Paraaortic lymph node (tissue), 1 donor: ENCODE results near the genes DDX23 and C1QL4.

- PRO-cap = bidirectional peak, plus-strand start at chr12:48852374, minus-strand start at chr12:48852163
These were observed at the start of gene DDX23 for GRCh38 chr12:48851861-48852979. TSS of gene DDX23 (minus strand) at chr12:48852163.

GRCh38 chr12:48883033-48884066, 17.7 kb upstream of the RND1 start:
- PRO-cap = no peak

GRCh38 chr12:48924373-48925290, 660 bp downstream of the FKBP11 start:
- PRO-cap = unidirectional peak, plus-strand start at chr12:48924797; bidirectional peak, plus-strand start at chr12:48925060, minus-strand start at chr12:48924917

DNA sequence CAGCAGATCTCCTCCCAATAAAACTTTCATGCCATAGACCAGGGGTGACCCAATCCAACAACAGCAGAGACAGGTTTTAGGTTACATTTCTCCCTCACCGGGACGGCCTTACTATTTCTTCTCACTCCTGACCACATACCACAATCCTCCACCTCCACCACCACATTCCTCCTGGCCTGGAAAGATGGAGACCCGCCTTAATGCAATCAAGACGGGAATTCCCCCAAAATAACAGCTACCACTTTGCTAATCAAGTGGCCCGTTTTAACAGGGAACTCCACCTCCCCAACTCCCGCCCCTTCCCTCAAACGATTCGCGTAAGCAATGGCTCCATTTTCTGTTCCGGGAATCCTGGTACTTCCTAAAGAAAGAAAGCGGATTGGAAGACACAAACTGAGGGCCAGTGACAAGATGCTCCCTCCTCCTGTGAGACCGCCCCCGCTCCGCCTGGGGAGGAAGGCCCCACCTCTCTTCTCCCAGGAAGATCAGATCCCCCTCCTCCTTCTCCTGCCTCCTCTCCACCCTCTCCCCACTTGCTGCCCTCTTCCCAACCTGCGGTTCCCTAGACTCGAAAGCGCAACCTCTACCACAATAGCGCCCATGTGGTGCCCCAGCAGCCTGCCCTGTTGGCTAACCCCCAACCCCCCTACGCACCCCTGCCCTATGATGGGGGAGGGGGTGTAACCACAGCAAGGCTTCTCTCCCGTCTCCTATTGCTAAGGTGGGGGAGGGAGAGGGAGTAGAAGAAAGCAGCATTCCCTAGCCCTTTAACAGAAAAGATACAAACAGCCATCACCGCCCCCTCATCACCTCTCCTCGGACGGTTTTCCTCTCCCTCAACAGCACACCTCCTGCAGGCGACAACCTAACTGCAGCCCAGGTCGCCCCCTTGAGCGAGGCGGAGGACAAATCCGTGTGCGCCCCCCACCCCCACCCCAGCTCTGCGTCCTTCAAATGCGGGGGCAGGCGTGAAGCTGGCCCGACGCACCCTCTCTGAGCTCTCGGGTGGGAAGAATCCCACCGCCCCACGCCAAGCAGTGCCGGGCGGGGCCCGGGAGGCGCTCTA, 779 bp downstream of the ARF3 start:
- PRO-cap = bidirectional peak, plus-strand start at position 550 of the sequence, minus-strand start at position 310 of the sequence

- PRO-cap = no peak
These were observed 7.4 kb downstream of the WNT1 start for GRCh38 chr12:48985444-48985914.

DNA sequence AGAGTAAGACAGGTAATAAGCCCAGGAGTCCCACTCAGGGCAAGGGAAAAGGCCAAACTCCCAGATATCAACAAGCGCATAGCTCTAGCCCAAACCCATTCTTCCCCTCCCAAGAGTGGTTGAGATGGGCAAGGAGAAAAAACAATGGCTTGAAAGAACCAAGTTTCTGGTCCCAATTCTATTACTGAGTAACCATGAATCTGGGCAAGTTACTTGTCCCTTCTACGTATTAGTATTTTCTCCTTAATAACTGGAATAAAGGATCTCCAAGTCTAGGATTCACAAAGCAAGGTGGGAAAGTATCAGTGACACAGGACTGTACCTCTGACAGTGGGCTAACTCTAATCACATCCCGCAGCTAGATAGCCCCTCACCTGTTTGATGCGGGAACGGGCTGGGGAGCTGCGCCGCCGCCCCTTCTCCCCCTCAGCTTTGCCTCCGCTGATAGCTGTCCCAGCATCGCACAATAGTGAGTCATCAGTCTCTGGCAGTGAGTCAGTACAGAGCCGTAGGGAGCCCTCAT, 11.2 kb downstream of the KMT2D start:
- PRO-cap = no peak

- PRO-cap = no peak
These were observed 2.7 kb downstream of the KMT2D start for GRCh38 chr12:49057696-49058524.

GRCh38 chr12:49097300-49097805, 2.8 kb upstream of the DHH start:
- PRO-cap = no peak

DNA sequence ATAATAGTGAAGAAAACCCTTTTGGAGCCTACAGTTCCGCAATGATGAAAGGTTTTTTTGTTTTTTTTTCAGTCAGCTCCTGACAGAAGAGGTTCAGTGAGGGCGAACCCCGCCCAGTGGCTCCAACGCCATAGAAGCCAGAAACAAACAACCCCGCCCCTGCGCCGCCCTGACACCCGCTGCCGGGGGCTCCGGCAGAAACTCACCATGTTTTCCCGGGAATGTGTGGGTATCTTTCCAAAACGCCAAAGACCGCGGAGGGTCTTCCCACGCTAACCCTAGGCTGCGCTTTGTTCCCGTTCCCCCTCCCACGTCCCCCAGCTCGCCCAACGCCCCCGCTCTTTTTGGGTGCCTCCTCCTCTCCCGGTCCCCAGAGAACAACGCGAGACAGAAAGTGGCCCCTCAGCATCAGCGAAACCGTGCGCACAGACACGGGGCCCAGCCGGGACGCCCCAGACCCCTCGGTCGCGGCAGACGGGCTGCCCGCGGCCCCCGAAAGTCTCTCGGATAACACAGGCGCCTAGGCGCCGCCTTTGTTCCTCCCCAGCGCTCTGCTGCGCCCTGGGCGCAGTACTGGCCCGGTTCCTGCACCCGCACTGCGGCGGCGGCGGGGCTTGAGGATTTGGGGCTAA, 553 bp downstream of the TUBA1A start:
- PRO-cap = unidirectional peak, plus-strand start at position 85 of the sequence; bidirectional peak, plus-strand start at position 172 of the sequence, minus-strand start at position 166 of the sequence; bidirectional peak, plus-strand start at position 380 of the sequence, minus-strand start at position 285 of the sequence; bidirectional peak, plus-strand start at position 570 of the sequence, minus-strand start at position 505 of the sequence

GRCh38 chr12:49269015-49270028, 4.4 kb downstream of the TUBA1C start:
- PRO-cap = no peak

GRCh38 chr12:49271645-49272502, 7.0 kb downstream of the TUBA1C start:
- PRO-cap = no peak

DNA sequence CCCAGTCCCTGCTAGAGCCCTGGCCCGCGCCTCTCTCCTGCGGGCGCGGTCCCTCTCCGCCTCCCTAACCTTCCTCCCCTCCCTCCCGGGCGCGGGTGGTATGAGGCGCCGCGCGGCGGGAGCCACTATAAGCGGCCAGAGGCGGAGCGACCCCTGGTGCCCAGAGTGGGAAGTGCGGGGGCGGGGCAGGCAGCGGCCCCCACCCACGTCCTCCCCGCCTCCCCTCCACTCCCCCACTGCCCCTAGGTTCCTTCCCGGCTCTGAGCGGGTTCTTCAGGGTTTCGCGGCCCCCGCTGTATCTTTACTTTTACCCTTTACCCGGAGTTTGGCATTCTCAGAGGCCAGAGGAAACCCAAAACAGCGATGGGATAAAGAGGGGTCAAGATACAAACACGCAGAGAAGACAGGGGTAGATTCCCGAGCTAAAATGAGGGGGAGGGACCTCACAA, at the start of gene C1QL4:
TSS of gene C1QL4 (minus strand) at position 102 of the 449 bp plus-strand sequence.
- PRO-cap = no peak

GRCh38 chr12:49600253-49600794, 5.1 kb downstream of the FAM186B start:
- PRO-cap = no peak

DNA sequence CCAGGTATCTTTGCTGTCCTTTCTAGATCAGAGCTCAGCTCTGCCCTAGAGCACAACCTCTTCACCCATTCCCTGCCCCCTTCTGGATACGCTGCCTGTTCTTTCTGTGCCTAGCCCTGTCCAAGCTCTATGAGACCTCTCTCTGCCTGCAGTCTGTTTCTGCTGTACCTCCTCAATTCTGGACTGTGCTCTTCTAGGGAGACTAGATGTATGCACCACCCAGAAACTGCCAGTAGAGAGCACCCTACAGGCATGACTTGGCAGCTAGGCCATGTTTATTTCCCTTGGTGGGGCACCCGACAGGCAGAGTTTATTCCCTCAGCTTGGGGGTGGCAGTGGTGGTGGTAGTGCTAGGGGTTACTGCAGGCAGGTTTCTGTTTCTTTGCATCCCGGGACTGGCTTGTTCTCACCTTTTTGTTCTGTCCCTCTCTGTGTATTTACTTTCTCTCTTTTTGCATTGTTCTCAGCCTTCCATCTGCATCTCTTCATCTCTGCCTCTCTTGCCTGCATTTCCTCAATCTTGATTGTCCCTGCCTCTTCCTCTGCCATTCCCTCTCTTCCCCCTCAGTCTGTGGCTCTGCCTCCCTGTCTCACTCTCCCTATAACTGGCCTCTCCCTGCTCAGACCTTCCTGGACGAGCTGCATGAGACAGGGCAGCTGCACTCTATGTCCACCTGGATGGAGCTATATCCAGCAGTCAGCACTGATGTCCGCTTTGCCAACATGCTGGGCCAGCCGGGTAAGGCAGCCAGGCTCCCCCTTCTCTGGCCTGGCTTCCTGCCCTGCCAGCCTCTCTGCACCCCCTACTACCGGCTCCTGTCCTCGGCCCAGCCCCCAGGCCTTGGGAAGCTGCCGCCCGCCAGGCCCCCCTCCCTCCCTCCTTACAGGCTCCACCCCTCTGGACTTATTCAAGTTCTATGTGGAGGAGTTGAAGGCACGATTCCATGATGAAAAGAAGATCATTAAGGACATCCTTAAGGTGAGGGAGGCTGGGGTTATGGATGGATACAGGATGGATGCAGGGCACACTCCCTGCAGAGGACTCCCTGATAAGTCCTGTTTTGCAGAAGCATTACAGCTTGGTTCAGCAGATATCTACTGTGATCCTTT, 13.8 kb downstream of the PRPF40B start:
- PRO-cap = no peak

DNA sequence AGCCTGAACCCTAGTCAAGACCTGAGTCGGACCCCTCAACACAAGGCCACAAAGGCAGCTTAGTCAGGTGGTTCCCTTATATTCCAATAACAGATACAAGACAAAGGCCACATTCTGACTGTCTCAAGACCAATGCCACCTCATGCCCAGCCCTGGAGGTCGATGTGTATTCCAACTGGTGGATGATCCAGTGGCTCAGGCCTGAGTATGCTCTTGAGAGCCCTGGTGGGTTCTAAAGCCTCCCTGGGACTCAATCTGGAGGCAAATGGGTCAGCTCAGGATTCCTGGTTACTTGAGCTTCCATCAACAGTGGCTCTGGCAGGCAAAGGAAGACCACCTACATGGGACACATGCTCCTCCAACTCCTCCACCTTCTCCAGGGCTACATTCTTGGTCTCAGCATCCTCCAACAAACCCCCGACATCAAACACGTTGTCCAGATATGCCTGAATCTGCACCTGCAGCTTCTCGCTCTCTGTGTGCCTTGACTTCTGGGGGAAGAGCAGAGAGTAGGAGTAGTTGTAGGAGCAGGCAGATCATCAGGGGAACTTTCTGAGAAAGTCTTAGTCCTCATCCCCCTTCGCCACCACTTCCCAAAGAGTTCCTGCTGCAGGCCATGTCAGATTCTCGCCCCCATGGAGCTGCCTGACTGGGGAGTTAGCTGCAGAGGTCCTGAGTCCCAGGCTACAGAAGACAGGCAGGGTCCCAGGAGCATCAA, 30.2 kb downstream of the PRPF40B start:
- PRO-cap = no peak

GRCh38 chr12:49669858-49670299, 37.3 kb downstream of the FMNL3 start:
- PRO-cap = no peak

GRCh38 chr12:49707677-49707985, 426 bp upstream of the FMNL3 start:
- PRO-cap = no peak

- PRO-cap = no peak
These were observed 23.6 kb downstream of the TMBIM6 start for GRCh38 chr12:49764776-49765458.

DNA sequence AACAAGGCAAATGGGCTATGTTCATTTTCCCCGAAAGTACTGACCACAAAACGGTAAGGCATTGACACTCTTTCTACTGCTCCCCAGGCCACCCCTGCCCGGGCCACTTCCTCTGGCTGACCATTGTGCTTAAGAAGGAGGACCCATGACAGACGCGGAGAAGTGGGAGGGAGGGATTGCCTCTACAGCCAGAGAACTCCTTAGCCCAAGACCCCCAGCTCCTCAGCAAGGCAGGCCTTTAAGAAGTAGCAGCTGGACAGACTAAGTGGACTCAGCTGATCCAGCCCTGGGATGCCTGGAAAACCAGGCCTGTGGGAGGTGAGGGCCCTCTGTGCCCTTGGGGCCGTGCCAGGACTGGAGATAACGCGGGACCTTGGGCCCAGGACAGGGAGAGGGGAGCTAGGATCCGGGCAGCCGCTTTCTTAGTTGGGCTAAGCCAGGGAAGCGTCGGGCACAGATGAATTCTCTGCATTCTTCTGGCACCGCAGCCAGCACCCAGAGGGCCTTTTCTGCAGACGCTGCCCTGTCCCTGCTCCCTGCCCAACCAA, 1.0 kb downstream of the NCKAP5L start:
- PRO-cap = no peak

GRCh38 chr12:49827673-49828318, 417 bp downstream of the NCKAP5L start:
- PRO-cap = bidirectional peak, plus-strand start at chr12:49827942, minus-strand start at chr12:49827811